ENCODE data around the gene PLB1.

GRCh38 chr2:27677476-27677951 lies 13.8 kb downstream of the SLC4A1AP start:
- PRO-cap, 2 experiments, result no peak in any of the 2 experiments

- PRO-cap, 2 experiments, result no peak in any of the 2 experiments
Measured at GRCh38 chr2:27720035-27720612, 51.4 kb upstream of the MRPL33 start.

DNA sequence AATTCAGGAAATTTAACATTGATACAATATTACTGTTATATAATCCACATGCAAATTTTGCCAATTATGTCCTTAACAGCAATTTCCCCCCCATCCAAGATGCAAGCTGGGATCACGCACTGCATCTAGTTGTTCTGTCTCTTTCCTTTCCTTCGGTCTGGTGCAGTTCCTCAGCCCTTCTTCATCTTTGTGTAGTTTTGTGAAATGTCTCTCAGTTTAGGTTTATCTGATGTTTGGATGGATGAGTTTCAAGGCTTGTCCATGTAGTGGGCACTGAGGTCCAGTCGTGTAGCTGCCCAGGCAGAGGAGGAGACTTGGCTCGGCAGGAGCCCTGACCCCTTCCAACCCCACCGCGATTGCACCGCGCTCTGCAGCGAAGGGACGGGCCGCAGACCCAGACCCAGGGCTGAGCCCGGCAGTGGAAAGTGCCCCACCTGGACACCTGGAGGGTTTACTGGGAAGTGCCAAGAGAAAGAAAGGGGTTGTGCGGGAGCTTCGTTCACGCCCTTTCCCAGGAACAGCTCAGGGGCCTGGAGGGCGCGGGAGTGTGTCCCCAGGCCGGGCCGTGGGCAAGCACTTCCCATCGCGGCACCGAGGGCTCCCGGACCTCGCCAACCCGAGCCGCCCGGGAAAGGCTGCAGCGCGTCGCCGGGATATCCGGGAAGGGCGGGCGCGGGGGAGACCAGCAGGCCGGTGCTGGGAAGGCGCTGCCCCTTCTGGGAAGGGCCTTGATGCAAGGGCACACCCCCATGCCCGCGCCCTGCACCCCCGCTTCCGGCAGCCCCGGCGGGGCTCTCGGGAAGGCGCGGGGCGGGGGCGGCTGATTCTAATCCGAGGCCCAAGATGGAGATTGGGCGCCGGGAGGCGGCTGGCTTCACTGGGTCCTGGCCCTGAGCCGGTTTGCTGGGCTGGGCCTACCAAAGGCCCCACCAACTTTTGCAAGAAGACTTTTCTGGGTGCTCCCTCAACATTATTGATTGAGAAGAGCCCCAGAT lies 36.2 kb upstream of the MRPL33 start:
- PRO-cap, 2 experiments, result peak in 1 of 2 experiments; most common plus-strand start position 841 of the sequence (in 1); most common minus-strand start position 618 of the sequence (in 1)

DNA sequence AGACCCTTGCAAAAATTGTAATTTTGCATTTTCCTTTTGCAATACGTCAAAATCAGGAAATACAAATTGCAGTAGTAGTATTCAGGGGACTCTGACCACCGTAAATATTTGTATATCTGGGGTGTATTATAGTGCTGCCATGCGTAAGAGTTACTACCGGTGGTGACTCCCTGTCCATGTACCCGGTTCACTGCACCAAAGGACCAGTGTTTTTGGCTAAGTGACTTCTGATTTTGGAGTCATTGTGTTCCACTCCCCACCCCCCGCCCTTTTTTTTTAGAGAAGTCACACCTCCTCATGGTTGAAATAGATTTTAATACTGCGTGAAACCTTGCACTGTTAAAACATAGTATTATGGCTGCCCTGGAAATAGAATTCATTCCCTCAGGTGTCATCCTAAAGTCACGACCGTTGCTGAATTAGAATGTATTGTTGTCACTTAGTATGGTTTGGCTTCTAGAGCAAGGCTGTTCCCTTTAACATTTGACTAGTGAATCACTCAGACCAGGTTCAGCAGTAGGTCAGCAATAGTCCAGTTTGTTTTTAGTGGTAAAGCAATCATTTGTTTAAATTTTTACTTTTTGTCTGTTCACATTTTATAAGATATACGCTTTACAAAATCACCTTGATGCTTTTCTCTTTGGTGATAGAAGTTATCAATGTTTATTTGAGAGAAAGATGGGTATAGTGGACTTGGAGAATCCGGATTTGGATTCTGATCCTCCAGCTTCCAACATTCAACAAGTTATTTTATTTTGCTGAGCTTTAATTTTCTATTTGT lies 1.1 kb downstream of the BABAM2 start:
- PRO-cap, 2 experiments, result peak in 2 of 2 experiments; most common plus-strand start position 498 of the sequence (in 2); most common minus-strand start position 192 of the sequence (in 2)

- PRO-cap, 2 experiments, result no peak in any of the 2 experiments
Measured at GRCh38 chr2:27903857-27904355, 13.4 kb downstream of the BABAM2 start.

DNA sequence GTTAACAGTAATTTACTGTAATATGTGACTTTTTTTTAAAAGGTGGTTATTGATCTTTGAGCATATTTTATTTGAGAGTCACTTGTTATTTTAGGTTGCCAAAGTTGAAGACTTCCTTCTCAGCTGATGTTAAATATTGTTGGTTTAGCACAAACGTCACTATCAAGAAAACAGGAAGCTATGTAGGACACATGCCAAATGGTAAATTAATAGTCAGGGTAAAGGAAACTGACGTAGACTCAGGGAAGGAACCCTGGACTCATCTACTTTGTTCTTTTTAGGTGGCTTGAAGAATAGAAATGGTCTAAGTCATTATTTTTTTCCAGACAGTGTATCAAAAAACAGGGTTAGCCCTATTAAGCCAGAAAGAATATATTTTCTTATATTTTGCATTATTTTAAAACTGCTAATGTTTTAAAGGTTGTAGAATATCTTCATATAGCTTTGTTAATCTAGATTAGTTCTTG lies 30.0 kb downstream of the BABAM2 start:
- PRO-cap, 2 experiments, result peak in 1 of 2 experiments; most common plus-strand start position 221 of the sequence (in 1); most common minus-strand start position 128 of the sequence (in 1)

DNA sequence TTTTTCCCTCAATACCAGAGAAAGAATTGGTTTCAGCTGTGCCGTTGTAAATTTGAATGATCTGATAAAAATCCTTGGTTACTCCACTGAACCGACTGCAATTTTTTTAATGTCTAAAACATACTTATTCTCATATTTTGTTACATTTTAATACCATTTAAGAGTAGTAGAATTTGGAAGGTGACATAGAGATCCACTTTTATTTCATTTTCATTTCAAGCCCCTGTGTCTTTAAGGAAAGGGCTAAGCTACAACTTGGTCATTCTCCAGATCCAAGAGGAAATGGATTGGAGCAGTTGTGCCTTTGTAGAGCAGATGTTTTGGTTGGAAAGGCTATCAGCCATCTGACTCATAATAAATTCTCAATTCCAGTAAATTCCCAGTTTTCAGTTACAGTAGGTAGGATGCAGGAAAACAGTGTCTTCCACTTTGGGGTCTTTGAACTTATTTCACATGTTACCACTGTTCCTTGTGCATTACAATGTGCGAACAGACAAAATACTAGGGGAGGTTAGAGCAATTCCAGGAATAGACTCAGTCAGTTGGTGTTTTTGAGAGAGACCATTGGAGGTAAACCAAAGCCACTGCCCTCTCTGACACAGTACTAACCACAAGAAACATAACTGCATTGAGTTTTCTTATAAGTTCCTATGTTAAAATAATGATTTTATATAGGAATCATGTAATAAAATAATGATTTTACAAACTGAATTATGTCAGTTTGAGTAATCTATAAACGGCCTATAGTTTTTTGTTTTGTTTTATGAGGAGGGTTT lies 211.9 kb downstream of the BABAM2 start:
- PRO-cap, 2 experiments, result no peak in any of the 2 experiments

- PRO-cap, 2 experiments, result no peak in any of the 2 experiments
Measured at GRCh38 chr2:28161071-28161412, 231.6 kb upstream of the FOSL2 start.

DNA sequence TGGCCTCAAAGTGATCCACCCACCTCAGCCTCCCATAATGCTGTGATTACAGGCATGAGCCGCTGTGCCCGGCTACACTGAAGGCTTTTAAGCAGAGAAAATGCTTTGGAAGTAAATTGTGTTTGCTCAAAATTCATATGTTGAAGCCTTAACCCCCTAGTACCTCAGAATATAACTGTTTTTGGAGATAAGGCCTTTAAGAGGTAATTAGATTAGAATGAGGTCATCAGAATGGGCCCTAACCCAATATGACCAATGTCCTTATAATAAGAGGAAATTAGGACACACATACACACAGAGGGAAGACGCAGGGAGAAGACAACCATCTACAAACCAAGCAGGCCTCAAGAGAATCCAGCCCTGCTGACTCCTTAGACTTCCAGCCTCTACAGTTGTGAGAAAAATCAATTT lies 226.9 kb upstream of the FOSL2 start:
- PRO-cap, 2 experiments, result no peak in any of the 2 experiments

- PRO-cap, 2 experiments, result no peak in any of the 2 experiments
Measured at GRCh38 chr2:28175307-28176006, 217.2 kb upstream of the FOSL2 start.

- PRO-cap, 2 experiments, result no peak in any of the 2 experiments
Measured at GRCh38 chr2:28273624-28274273, 118.9 kb upstream of the FOSL2 start.

GRCh38 chr2:28280461-28280861 lies 112.2 kb upstream of the FOSL2 start:
- PRO-cap, 2 experiments, result no peak in any of the 2 experiments

DNA sequence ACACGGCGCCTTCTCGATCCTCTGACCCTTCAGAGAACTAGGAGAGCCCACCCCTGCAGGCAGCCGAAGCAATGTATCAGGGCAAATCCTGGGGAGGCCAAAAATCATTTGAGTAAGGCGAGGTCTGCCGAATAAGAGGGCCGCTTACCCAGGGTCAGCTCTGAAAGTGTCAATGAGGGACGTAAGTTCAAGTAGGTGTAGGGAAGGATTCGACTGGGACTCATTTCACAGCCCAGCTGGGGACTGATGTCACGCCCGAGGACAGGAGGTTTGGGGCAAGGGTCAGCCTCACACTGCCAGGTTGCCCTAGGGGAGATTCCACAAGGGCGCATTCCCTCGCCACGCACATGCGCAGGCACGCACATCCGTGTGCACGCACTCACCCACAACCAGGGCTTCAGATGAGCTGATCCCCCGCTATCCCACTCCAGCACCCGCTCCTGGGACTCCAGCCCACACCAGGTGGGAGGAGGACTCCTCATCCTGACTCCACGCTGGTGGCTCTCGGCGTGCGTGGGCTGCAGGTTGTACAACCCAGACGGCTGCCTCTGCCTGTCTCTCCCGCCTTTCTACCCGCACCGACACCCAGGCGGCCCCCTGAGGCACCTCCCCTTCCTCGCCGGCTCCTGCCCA lies 48.0 kb upstream of the FOSL2 start:
- PRO-cap, 2 experiments, result no peak in any of the 2 experiments

- PRO-cap, 2 experiments, result peak in 2 of 2 experiments; most common plus-strand start chr2:28360633 (in 1); most common minus-strand start chr2:28360505 (in 2)
Measured at GRCh38 chr2:28360445-28361081, 32.1 kb upstream of the FOSL2 start.

GRCh38 chr2:28389179-28389565 lies 3.5 kb upstream of the FOSL2 start:
- PRO-cap, 2 experiments, result no peak in any of the 2 experiments

- PRO-cap, 2 experiments, result peak in 2 of 2 experiments; most common plus-strand start chr2:28394570 (in 1); most common minus-strand start chr2:28394672 (in 1)
Measured at GRCh38 chr2:28394445-28394890, 1.8 kb downstream of the FOSL2 start.

- PRO-cap, 2 experiments, result peak in 2 of 2 experiments; most common plus-strand start chr2:28396113 (in 1); most common minus-strand start chr2:28396306 (in 2)
Measured at GRCh38 chr2:28395974-28396667, 3.5 kb downstream of the FOSL2 start.

DNA sequence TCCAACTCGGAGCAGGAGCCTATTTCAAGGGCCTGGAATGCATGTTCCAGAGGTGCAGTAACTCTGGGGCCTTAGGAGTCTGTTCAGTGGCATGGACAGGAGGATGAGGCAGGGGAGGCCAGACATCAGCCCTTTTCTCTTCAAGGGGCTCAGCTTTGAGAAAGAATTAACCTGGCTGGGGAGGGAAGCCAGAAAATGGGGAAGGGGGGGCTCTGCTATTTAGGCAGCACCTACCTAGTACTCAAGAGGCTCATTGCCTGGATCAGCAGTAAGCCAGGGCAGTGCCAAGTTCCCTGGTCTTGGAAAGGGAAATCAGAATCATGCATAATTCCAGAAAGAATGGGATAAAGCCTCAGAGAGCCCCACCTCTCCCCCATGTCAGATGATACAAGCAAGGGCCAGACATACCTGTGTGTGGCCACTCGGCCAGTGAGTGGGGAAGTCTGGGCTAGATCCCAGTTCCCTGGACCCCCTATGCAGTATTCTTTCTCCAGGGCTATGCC lies 12.3 kb downstream of the FOSL2 start:
- PRO-cap, 2 experiments, result peak in 2 of 2 experiments; most common plus-strand start position 172 of the sequence (in 1)

GRCh38 chr2:28495709-28496398 lies at the start of gene PLB1:
PLB1 (plus strand) TSS chr2:28496060.
- PRO-cap, 2 experiments, result no peak in any of the 2 experiments

- PRO-cap, 2 experiments, result no peak in any of the 2 experiments
Measured at GRCh38 chr2:28610333-28611112, 114.7 kb downstream of the PLB1 start.